Right lobe of liver (tissue), 4 donors: Measurements from ENCODE around the genes MACO1, MTFR1L and STMN1.

DNA sequence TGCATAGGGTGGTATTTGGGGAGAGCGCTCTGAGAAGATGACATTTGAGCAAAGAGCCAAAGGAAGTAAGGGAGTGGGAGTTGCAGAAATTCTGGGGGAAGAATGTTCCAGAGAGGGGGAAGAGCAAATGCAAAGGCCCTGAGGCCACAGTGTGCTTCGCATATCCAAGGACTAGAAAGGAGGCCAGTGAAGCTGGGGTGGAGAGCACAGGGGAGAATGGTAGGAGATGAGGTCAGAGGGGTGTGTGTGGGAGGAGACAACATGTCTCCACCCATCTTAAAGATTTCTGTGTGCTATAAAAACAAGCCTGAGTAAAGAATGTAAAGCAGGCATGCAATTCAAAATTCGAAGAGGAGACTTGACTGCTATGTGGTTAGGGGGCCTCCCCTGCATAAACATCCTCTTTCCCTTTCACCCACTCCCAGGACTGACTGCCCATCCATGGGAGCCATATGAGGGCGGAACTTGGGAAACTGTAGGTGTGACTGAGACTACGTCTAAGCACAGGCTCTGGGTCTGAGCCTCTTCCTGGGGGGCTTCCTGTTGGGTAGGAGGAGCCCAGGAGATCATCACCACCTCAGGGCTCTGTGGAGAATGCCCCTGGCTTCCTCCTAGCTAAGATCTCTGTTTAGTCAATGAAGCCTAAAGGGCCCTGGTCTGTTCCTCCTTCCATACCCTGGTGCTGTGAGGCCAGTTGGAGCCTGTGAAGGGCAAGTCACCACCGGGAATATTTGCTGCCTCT lies 2.9 kb upstream of the CLIC4 start:
- PRO-cap, 4 experiments = no peak in any of the 4 experiments
- RAMPAGE, long total RNA, 2 experiments = no peak in any of the 2 experiments

DNA sequence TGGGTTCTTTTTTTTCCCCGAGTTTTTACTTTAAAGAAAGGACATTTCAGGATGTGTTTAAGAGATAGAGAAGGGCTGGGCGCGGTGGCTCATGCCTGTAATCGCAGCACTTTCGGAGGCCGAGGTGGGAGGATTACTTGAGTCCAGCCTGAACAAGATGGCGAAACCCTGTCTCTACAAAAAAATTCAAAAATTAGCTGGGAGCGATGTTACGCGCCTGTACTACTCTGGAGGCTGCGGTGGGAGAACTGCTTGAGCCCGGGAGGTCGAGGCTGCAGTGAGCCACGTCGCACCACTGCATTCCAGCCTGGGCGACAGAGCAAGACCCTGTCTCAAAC lies 1.4 kb downstream of the CLIC4 start:
- PRO-cap, 4 experiments = no peak in any of the 4 experiments
- RAMPAGE, long total RNA, 2 experiments = no peak in any of the 2 experiments

DNA sequence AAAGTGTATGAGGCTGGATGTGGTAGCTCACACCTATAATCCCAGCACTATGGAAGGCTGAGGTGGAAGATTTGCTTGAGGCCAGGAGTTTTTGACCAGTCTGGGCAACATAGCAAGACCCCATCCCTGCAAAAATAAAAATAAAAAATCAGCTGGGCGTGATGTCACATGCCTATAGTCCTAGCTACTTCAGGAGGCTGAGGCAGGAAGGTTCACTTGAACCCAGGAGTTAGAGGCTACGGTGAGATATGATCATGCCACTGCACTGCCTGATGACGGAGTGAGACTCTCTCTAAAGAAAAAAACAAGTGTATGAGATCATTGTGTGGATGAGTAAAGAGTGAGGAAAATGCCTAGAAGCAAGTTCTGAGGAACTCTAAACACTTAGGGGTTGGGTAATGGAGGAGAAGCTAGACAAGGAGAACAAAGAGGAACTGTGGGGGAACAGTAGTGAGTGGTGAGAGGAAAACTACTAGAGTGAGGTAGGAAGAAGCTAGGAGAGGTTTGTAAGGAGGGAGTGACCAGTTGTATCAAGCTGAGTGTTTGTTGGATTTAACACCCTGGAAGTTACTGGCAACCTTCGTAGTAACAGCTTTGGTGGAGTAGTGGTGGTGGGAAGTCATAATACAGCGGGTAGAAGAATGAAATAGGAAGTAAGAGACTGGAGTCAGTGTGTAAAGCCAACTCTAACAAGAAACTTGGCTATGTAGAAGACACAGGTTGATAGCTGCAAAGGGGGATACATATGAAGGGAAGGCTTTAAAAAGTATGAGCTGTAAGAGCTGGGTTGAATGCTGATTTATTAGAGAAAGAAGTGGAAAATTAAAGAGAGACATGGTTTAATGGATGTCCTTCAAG lies 17.1 kb downstream of the CLIC4 start:
- PRO-cap, 4 experiments = peak in 1 of 4 experiments; most common plus-strand start position 475 of the sequence (in 1)
- RAMPAGE, long total RNA, 2 experiments = no peak in any of the 2 experiments

GRCh38 chr1:24765045-24765738 lies 19.9 kb downstream of the CLIC4 start:
- PRO-cap, 4 experiments = no peak in any of the 4 experiments
- RAMPAGE, long total RNA, 2 experiments = no peak in any of the 2 experiments

DNA sequence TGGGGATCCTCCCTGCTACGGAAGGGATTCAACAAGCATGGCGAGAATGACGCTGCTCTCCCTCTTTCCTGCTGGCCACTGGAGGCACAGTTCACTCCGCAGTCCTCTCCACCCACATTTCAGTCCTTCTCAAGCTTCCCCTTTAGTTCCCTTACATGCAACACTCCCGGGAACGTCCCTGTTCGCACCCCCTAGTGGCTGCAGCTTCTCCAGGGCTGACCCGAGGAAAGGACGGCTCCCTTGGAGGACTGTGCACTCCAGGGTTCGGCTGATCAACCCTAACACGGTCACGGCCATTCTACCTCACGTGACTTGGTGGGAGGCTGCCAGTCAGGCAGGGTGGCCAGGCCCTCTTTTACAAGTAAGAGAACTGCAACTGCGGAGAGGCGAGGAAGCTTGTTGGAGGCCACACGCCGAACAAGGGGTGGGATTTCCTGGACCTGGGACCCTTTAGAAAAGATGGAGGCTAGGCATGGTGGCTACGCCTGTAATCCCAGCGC lies 20.5 kb downstream of the RUNX3 start:
- PRO-cap, 4 experiments = no peak in any of the 4 experiments
- RAMPAGE, long total RNA, 2 experiments = no peak in any of the 2 experiments

- PRO-cap, 4 experiments = no peak in any of the 4 experiments
- RAMPAGE, long total RNA, 2 experiments = no peak in any of the 2 experiments
These were observed 9.9 kb downstream of the RUNX3 start for GRCh38 chr1:24920048-24920633.

GRCh38 chr1:24923141-24923949 lies 6.7 kb downstream of the RUNX3 start:
- PRO-cap, 4 experiments = no peak in any of the 4 experiments
- RAMPAGE, long total RNA, 2 experiments = no peak in any of the 2 experiments

DNA sequence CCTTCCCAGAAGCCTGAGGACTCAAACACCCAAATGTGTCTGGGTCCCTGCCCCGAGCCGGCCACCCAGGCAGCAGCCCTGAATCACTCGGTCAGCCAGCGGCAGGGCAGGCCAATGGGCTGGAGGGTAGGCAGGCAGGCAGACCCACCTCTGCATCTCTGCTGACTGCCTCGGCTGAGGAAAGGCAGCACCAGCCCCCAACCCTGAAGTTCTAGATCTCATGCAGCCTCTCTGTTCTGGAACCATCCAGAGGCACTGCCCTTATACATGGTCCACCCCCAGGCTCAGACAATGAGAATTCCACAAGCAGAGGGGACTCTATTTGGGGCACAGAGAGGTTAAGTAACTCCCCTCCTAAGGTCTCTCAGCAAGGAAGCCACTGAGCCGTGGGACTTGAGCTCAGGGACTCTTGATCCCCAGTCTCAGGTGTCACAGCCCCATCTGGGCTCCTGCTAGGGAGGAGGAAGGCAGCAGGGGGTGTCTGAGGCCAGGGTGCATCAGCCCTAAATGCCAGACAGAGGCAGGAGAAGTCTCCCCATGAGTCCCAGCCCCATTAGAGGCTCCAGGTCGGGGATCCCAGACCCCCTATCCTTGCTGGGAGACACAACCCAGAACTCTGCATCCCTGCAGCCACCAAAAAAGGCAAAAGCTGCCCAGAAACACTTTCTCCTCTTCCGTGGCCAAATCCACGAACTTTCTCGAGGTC lies 33.3 kb upstream of the RUNX3 start:
- PRO-cap, 4 experiments = no peak in any of the 4 experiments
- RAMPAGE, long total RNA, 2 experiments = no peak in any of the 2 experiments

- PRO-cap, 4 experiments = no peak in any of the 4 experiments
- RAMPAGE, long total RNA, 2 experiments = no peak in any of the 2 experiments
These were observed 122.7 kb downstream of the SYF2 start for GRCh38 chr1:25109607-25110055.

GRCh38 chr1:25247586-25248524 lies 601 bp upstream of the RSRP1 start:
- PRO-cap, 4 experiments = peak in 4 of 4 experiments; most common plus-strand start chr1:25247727 (in 3); most common minus-strand start chr1:25247988 (in 3)
- RAMPAGE, long total RNA, 2 experiments = no peak in any of the 2 experiments

- PRO-cap, 4 experiments = peak in 4 of 4 experiments; most common minus-strand start chr1:25430181 (in 2)
- RAMPAGE, long total RNA, 2 experiments = no peak in any of the 2 experiments
These were observed 772 bp upstream of the MACO1 start for GRCh38 chr1:25430022-25430227.

- PRO-cap, 4 experiments = peak in 4 of 4 experiments; most common plus-strand start chr1:25430901 (in 2); most common minus-strand start chr1:25431100 (in 1)
- RAMPAGE, long total RNA, 2 experiments = no peak in any of the 2 experiments
These were observed at the start of gene MACO1 for GRCh38 chr1:25430793-25431651. TSS of gene MACO1 (plus strand) at chr1:25430897.

DNA sequence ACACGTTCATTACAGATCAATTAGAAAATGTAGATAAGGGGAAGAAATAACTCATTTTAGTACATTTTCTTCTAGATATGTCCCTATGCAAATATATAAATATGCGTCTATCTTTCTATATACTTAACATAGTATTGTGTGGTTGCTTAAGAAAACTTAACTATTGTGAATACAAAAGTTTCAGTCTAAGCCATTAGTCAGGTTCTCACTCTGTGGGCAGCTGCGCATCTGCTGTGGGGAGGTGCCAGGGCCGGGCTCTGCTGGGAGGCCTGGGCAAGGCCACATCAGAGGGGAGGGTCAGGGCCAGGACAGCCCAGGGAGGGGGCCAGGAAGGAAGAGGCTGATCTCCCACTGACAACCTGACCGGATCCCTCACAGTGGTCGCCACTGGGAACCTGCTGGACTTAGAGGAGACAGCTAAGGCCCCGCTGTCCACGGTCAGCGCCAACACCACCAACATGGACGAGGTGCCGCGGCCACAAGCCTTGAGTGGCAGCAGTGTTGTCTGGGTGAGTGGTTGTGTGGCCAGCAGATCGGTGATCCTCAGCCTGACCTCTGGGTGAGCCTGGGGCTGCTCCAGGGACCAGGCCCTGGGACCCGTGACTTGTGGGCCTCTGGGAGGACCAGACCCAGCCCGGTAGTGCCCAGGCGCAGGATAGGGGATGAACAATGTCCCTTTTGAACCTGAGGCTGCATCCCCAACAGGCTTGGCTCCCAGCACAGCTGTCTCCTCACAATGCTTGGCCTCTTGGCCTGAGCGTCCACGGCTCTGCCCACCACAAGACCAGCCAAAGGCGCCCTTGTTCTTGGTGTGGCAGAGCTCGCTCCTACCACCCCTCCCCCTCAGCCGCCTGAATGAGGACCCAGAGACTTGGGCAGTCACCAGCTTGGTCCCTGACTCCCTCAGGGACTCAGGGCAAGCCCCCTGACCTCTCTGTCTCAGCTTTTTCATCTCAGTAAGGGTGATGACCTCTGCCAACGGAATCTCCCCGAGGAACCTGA lies 20.2 kb downstream of the LDLRAP1 start:
- PRO-cap, 4 experiments = no peak in any of the 4 experiments
- RAMPAGE, long total RNA, 2 experiments = no peak in any of the 2 experiments

GRCh38 chr1:25773195-25773855 lies 26.7 kb upstream of the SELENON start:
- PRO-cap, 4 experiments = peak in 3 of 4 experiments; most common plus-strand start chr1:25773556 (in 1); most common minus-strand start chr1:25773569 (in 3)
- RAMPAGE, long total RNA, 2 experiments = no peak in any of the 2 experiments

DNA sequence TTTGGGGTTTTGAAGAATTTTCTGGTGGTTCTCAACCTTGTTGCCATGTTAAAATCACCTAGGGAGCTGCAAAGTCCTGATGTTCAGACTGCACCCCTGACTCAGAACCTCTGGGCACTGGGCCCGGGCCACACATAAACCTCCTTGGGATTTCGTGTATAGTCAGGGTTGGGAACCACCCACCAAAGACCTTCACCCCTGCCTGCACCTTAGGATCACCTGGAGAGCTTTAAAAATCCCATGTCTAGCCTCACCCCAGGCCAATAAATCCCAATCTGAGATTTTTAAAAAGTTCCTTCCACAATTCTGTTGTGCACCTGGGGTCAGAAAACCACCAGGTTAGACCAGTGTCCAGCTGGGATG lies 26.2 kb upstream of the SELENON start:
- PRO-cap, 4 experiments = no peak in any of the 4 experiments
- RAMPAGE, long total RNA, 2 experiments = no peak in any of the 2 experiments

GRCh38 chr1:25813767-25814360 lies 5.9 kb upstream of the MTFR1L start:
- PRO-cap, 4 experiments = no peak in any of the 4 experiments
- RAMPAGE, long total RNA, 2 experiments = no peak in any of the 2 experiments

- PRO-cap, 4 experiments = no peak in any of the 4 experiments
- RAMPAGE, long total RNA, 2 experiments = no peak in any of the 2 experiments
These were observed 3.5 kb upstream of the MTFR1L start for GRCh38 chr1:25816090-25816762.

DNA sequence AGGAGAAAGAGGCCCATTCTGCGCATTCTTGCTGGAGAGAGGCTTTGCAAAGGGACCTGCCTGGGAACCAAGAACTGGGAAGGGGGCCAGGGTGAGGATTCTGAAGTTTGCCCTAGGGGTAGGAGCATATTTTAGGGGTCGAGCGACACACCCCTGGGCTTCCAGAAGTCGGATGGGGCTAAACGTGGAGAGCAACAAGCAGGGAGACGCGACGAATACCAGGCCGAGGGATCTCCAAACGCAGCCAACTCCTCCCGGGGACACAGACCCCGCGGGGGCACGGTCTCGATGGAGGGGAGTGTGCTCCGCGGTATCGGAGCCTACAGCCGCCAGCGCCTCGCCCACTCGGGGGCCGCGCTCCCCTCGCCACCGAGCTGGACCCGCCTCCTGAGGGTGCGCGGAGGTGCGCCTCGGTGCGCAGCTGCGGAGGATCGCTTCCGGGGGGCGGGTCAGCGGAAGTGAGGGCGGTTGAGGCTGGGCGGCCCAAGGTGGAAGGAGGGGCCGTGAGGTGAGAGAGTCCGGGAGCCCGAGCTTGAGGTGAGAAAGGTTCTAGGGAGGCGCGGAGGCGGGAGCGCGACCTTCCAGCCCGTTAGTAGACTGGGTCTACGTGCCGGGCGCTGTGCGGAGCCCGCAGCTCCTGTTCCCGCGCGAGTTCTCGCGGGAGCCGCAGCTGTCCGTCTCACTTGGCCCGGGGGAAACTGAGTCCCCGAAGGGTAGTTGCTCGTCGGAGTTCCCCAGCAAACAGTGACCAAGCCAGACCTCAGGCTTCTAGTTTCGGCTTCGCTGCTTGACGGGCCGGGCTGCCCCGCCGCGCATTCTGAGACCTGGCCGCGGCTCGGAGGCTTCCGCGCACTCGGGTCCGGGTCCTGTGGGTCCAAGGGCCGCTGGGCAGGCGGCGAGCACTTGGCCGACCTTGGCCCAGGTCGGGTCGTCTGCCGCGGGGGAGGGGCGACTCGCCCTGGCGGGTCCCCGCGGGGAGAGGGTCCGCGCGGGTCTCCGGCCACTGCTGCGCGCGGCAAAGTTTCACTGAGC lies at the start of gene MTFR1L:
MTFR1L (plus strand) TSS at position 462 of the 1,032 bp plus-strand sequence.
- PRO-cap, 4 experiments = peak in 4 of 4 experiments; most common plus-strand start position 540 of the sequence (in 4); most common minus-strand start position 389 of the sequence (in 4)
- RAMPAGE, long total RNA, 2 experiments = start-site peak on the plus strand in 2 of 2 experiments, centred at positions 488 to 492 of the sequence, 969 to 1,580 reads per replicate; start-site peak on the minus strand in 2 of 2 experiments, centred at positions 414 to 419 of the sequence, 5 to 11 reads per replicate

DNA sequence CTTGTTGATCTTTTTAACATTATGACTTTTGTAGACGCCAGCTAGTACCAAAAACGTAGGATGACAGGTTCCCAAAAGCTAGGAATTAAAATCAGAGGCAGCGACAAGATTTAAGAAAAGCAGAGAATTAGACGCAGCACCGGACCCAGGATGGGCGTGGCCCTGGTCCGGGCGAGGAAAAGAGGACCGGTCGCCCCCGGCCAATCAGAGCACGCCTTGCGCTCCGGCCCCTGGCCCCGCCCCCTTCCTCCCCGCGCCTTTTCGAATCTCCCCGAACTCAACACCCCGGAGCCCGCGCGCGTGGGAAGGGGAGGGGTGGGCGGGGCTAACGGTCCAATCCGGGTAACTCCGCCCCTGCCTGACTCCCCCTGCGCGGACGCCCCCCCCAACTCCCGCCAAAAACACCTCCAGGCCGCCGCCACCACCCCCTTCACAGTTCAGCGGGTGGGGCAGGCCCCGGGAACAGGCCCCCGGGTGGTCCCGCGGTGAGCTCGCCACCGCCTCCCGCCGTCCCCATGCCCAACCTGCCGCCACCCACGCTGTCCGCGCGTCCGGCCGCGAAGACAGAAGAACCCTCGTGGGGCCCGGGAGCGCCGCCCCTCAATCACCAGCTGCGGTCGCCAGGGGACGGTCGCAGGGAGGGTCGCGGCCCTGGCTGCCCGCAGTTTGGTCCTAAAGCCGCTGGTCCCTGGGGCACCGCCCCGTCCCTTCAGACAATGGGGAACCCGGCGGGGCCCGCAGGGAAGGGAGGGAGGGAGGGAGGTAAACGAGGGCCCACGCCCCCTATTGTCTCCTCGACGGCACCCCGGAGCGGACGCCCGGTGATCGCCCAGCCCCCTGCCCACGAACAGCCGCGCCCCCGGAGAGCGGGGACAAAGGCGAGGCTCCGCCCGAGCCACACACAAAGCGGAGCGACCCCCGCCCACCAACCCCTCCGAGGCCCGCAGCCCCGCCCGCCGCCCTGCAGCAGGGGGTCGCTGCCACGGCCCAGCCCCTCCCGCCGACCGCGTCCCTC lies 584 bp downstream of the STMN1 start:
- PRO-cap, 4 experiments = peak in 3 of 4 experiments; most common plus-strand start position 345 of the sequence (in 1); most common minus-strand start position 152 of the sequence (in 2)
- RAMPAGE, long total RNA, 2 experiments = no peak in any of the 2 experiments

DNA sequence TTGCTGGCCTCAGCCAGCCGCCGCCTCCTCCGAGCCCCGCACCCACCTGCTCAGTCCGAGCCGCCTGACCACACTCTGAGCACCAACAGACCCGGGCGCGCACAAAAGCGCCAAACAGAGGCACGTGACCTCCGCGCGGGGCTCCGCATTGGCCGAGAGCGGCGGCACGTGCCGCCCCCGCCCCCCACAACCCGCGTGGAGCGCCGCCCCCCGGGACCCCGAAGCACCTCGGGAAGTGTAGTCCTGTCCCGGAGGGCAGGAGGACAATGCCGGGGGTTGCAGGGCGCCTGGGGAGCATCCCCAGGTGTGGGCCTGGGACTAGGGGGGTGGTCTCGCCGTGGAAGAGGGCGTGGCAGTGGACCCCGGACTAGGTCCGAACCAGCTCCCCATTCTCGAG lies at the start of gene STMN1:
STMN1 (minus strand) TSS at position 77 of the 397 bp plus-strand sequence.
- PRO-cap, 4 experiments = peak in 4 of 4 experiments; most common plus-strand start position 238 of the sequence (in 2); most common minus-strand start position 77 of the sequence (in 4)
- RAMPAGE, long total RNA, 2 experiments = start-site peak on the minus strand in 1 of 2 experiments, centred at position 77 of the sequence, 203 reads per replicate